ENCODE data around the gene INHBE.

GRCh38 chr12:57435232-57435656, 660 bp downstream of the INHBC start:
- PRO-cap = no peak
- RAMPAGE, long total RNA, 4 experiments = no peak in any of the 4 experiments

DNA sequence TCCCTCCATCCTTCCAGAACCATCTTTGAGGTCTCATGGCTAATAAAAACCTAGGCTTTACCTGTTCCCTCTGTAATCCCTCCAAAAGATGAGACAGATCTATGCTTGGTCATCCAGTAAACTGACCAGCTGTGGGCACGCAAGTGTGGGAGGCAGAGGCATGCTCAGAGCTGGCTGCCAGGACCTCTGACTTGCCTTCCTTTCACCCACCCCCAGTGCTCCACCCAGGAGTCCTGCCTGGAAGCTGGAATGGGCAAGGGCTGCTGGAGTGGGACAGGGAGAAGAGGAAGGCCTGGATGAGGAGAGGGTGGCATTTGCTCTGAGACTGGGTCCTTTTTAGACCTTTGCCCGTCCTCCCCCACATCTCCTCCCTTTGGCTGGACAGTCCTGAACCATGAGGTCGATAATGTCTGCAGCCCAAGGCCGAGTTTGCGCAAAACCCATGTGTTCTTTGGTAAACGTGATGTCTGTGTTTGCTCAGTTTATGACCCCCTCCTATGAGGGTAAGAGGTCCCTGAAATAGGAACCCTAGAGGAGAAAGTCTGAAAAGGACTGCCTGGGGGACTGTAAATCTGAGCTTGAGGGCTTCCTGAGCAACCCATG, 3.9 kb upstream of the INHBE start:
- PRO-cap = no peak
- RAMPAGE, long total RNA, 4 experiments = no peak in any of the 4 experiments

DNA sequence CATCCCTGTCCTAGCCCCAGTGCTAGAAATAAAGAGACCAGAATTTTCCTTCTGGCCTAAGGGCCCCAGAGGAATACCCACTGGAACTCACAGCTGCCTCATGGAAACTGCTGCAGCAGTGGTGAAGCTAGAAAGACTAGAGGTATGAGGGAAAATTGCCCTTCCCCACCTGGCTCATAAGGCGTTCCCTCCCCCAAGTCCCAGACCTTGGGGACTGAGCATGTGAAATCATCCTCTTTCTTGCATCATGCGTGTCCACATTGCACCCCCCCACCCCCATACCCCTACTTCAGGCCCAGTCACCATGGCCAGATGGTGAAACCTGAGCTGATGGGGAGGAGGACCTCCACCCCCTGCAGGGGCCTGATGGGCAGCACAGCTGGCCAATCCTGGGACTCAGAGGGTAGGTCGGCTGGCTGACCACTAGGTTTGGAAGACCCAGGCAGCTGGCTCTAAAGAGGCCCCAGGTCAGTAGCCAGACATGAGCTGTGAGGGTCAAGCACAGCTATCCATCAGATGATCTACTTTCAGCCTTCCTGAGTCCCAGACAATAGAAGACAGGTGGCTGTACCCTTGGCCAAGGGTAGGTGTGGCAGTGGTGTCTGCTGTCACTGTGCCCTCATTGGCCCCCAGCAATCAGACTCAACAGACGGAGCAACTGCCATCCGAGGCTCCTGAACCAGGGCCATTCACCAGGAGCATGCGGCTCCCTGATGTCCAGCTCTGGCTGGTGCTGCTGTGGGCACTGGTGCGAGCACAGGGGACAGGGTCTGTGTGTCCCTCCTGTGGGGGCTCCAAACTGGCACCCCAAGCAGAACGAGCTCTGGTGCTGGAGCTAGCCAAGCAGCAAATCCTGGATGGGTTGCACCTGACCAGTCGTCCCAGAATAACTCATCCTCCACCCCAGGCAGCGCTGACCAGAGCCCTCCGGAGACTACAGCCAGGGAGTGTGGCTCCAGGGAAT, at the start of gene INHBE:
Gene INHBE, plus strand, starts transcription at position 471 of the 964 bp plus-strand sequence.
- PRO-cap = no peak
- RAMPAGE, long total RNA, 4 experiments = no peak in any of the 4 experiments

DNA sequence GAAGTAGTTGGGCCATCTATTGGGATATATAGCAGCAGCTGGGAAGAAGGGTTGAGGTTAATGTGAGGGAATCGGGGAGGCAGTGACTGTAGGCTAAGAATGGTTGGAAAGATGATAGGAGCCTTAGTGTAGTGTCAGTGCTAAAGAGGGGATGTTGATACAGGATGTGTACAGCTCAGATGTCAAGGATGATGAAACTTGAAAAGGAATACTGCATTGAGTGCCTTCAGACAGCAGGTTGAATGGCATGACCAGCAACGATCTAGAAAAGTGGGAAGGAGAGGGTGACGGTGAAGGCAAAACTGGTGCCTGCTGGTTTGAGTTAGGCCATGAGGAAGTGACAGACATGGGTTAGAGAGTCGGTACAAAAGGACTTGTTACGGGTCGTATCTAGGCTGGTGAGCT, 9.4 kb downstream of the MARS1 start:
- PRO-cap = no peak
- RAMPAGE, long total RNA, 4 experiments = no peak in any of the 4 experiments

DNA sequence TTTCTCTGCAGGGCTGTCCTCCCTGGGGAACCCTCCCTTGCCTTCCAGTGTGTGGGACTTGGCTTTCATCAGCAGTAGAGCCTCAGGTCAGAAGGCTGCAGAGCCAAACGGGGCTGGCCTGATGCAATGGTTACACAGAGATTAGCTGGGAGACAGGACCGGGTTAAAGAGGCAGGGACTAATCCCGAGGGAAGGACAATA, 845 bp downstream of the DDIT3 start:
- PRO-cap = no peak
- RAMPAGE, long total RNA, 4 experiments = no peak in any of the 4 experiments

- PRO-cap = no peak
- RAMPAGE, long total RNA, 4 experiments = no peak in any of the 4 experiments
These were observed 1.3 kb downstream of the MBD6 start for GRCh38 chr12:57523848-57524486.

- PRO-cap = no peak
- RAMPAGE, long total RNA, 4 experiments = no peak in any of the 4 experiments
These were observed 10.1 kb downstream of the MBD6 start for GRCh38 chr12:57532470-57533406.

DNA sequence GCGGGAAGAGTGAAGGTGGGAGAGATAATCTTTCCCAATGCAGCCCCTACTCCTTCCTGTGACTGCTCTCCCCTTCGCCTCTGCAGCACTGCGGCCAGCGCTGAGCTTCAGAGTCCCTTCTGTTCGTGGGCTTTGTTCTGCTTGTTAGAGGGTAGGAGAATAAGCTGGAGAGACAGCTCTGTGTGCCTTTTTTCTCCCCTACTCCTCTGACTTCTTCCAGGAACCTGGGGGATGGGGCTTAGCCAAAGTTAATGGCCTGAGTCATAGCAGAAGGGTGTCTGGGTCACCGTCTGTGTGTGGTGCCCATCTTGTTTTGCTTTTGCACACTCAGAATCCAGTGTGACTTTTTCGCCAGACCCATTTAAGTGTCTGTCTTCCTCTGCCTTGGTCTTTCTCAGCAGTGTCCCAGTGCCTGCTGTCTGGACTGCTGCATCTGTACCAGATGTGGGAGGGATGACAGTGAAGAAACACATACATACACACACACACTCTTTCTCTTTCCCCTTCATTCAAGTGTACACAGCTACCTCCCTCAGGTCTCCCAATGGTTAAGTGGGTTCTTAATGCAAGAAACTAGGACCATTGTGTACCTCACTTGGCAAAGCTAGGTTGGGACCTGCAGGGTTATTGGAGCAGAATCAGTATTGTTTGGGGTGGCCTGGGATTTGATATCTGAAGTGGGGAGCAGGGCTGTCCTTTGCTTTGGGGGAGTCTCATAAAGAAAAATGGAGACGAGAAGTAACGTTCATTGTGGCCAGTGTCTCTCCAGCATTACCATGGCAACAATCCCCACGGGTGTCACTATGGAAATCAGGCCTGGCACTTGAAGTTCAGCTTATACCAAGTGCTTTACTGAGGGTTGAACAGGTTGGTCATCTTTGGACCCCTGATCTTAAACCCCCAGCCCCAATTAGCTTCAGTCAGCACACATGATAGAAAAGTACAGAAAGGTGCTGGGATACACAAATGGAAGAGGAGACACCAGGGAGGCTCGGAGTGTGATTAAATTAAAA, 3.2 kb downstream of the KIF5A start:
- PRO-cap = no peak
- RAMPAGE, long total RNA, 4 experiments = no peak in any of the 4 experiments

DNA sequence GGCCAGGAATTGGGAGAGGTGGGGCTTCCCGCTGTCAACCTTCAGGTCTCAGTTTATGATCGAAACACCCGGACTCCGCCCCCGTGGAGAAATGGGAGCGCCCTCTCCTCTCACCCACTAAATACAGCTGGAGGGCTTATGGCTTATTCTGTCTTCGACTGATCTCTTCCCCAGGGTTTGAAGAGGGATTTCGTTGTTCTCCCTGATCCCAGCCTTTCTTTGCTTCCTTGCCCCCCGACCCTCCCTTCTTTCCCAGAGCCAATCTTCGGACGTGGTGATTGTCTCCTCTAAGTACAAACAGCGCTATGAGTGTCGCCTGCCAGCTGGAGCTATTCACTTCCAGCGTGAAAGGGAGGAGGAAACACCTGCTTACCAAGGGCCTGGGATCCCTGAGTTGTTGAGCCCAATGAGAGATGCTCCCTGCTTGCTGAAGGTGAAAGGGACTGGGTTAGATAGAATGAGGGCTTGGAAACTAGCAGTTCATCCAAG, 606 bp downstream of the OS9 start:
- PRO-cap = no peak
- RAMPAGE, long total RNA, 4 experiments = no peak in any of the 4 experiments

GRCh38 chr12:57718909-57719319, 19.6 kb downstream of the AGAP2 start:
- PRO-cap = no peak
- RAMPAGE, long total RNA, 4 experiments = no peak in any of the 4 experiments

GRCh38 chr12:57722888-57723521, 15.5 kb downstream of the AGAP2 start:
- PRO-cap = no peak
- RAMPAGE, long total RNA, 4 experiments = no peak in any of the 4 experiments

- PRO-cap = no peak
- RAMPAGE, long total RNA, 4 experiments = start-site peak on the plus strand in 4 of 4 experiments, at chr12:57726263-57726318 at its widest, 40 to 55 reads per replicate
These were observed 12.6 kb downstream of the AGAP2 start for GRCh38 chr12:57725850-57726463.

GRCh38 chr12:57741023-57741703, 2.6 kb upstream of the AGAP2 start:
- PRO-cap = no peak
- RAMPAGE, long total RNA, 4 experiments = no peak in any of the 4 experiments

DNA sequence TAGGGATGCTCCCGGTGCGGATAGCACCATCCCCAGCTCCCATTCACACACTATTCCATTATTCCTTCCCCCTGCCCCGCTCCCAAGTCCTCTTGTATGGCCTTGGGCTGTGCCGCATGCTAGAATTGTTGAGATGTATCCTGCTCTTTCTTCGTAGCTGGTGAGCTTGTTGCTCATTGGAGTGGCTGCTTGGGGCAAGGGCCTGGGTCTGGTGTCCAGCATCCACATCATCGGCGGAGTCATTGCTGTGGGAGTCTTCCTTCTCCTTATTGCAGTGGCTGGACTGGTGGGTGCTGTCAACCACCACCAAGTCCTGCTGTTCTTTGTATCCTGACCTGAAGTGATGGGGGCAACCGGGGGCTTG, 731 bp downstream of the TSPAN31 start:
- PRO-cap = no peak
- RAMPAGE, long total RNA, 4 experiments = no peak in any of the 4 experiments

- PRO-cap = no peak
- RAMPAGE, long total RNA, 4 experiments = no peak in any of the 4 experiments
These were observed 1.4 kb downstream of the TSPAN31 start for GRCh38 chr12:57745952-57746928.

DNA sequence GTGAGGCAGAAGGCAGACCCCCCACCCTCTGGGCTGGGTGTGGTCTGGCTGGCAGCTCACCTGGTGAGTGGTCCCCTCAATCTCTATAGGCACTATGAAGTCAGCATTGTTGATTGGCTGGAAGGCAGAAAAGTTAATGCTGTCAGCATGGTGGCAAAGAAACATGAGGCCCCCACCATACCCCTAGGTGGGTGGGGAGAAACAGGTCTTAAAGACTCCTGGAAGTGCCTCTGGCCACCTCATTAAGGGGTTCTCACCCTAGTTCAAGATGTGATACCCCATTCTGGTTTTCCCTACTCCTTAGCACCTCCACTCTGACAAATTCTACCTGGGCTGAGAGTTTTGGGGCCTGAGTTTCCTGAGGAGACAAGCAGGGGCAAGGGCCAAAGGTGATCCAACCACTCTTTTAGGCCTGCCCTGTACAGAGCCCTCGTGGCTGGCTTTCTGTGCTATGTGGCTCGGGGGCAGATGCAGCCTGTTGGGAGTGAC, 7.8 kb upstream of the AVIL start:
- PRO-cap = no peak
- RAMPAGE, long total RNA, 4 experiments = no peak in any of the 4 experiments

GRCh38 chr12:57889369-57890164, 43.0 kb upstream of the CTDSP2 start:
- PRO-cap = bidirectional peak, plus-strand start at chr12:57889883, minus-strand start at chr12:57889775
- RAMPAGE, long total RNA, 4 experiments = no peak in any of the 4 experiments

DNA sequence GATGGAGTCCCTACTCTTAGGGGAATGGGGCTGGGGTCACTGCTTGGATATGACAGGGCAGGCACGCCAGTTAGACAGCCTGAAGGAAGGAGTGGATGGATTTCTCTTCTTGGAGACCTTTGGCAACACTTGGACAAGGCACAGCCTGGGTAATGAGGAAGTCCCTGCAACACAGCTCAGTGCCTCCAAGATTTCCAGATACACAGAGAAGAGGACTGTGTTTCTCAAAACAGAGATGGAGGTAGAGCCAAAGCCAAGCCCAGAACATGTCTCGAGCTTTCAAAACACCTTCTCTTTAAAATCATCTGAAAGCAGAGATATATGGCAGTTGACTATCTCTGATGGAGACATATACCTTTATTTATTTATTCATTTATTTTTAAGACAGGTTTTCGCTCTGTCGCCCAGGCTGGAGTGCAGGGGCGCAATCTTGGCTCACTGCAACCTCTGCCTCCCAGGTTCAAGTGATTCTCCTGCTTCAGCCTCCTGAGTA, 46.2 kb upstream of the CTDSP2 start:
- PRO-cap = no peak
- RAMPAGE, long total RNA, 4 experiments = no peak in any of the 4 experiments

GRCh38 chr12:58886965-58887777, 33.1 kb downstream of the LRIG3 start:
- PRO-cap = no peak
- RAMPAGE, long total RNA, 4 experiments = no peak in any of the 4 experiments

GRCh38 chr12:58906871-58907392, 13.4 kb downstream of the LRIG3 start:
- PRO-cap = no peak
- RAMPAGE, long total RNA, 4 experiments = no peak in any of the 4 experiments